H9 (cell line): ENCODE results near the genes ADAMTS20 and TMEM117.

GRCh38 chr12:42885761-42886179, 296.2 kb upstream of the PRICKLE1 start:
- PRO-cap = no peak

DNA sequence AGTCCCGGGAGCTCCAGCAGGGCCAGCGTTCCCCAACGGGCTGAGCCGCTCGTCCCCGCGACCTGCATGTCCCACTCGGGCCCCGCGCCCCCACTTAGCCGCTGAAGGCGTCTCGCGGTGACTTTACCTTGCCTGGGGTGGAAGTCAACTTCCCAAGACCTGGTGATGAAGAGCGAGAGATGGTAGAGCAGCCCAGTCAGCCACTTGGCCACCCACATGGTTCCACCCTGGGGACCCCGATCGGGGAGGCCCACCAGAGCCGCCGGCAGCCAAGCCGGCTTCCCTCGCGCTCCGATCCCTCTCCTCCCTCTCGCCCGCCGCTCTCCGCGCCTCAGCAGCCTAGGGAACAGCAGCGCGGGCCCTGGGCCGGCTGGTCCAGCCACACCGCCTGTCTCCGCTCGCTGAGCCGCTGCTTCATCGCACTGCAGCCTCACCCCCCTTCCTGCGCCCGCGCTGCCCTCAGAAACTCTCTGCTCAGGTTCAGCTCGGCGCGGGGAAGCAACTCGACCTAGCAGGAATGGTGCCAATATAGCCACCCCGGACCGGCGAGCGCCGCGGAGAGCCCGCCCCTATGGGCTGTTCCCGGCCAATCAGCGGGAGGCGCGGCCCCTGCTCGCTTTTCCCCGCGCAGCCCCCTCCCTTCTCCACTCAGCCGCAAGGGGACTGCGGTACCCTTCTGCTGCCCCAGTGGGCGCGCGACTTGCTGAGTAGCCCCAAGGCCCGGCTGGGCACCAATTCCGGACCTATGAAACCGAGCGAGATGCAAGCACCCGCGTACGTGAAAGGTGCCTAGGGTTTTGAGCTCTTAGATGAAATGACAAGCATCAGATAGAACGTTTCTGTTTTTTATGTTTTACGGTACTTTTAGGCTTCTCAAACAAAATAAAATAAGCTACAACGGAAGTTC, at the start of gene ADAMTS20:
ADAMTS20 (minus strand) TSS at position 500 of the 907 bp plus-strand sequence.
- PRO-cap = bidirectional peak, plus-strand start at position 684 of the sequence, minus-strand start at position 434 of the sequence

GRCh38 chr12:43805339-43805591, 852 bp downstream of the TWF1 start:
- PRO-cap = no peak

- PRO-cap = unidirectional peak, plus-strand start at chr12:43835768; unidirectional peak, plus-strand start at chr12:43835828; bidirectional peak, plus-strand start at chr12:43835968, minus-strand start at chr12:43836029; bidirectional peak, plus-strand start at chr12:43836510, minus-strand start at chr12:43836304; unidirectional peak, minus-strand start at chr12:43836584
These were observed at the start of gene TMEM117 for GRCh38 chr12:43835340-43836683. Gene TMEM117, plus strand, starts transcription at chr12:43836081.

DNA sequence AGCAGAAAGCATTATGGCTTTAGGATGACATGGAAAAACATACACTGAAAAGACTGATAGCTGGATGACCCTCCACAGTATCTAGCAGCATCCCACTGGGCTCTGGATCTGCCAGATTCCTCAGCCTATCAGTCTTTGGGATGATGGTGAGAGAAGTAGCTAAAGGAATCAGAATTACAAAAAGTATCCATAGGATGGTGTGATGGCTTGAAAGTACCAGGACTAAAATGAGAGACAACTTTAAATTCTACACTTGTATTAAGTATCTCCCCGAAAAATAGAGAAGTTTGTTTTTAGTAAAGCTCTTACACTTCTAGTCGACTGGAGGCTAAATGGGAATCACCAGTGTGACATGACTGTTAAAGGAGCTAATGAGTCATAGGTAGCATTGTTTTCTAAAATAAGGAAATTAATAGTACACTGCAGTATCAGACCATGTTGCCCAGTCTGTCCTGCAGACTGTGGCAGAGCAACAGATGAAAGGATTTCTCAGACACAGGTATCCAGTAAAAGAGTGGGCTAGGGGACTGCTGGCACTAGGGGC, 140.0 kb downstream of the TMEM117 start:
- PRO-cap = no peak

GRCh38 chr12:45219457-45220035, 3.7 kb downstream of the ANO6 start:
- PRO-cap = no peak

- PRO-cap = no peak
These were observed 57.9 kb downstream of the ANO6 start for GRCh38 chr12:45273666-45274313.

DNA sequence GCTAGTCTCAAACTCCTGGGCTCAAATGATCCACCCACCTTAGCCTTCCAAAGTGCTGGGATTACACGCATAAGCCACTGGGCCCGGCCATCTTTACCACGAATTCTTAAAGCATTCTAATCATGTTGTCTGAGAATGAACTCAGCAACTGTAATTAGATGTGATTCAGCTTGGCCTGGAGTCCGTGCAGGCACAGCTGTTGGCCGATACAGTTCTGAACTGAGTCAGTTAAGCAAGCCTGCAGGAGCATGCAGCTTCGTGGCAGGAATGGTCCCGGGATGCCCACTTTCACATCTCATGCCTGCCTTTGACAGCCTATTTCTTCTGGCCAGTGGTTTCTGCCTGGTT, 194.0 kb downstream of the ANO6 start:
- PRO-cap = no peak

DNA sequence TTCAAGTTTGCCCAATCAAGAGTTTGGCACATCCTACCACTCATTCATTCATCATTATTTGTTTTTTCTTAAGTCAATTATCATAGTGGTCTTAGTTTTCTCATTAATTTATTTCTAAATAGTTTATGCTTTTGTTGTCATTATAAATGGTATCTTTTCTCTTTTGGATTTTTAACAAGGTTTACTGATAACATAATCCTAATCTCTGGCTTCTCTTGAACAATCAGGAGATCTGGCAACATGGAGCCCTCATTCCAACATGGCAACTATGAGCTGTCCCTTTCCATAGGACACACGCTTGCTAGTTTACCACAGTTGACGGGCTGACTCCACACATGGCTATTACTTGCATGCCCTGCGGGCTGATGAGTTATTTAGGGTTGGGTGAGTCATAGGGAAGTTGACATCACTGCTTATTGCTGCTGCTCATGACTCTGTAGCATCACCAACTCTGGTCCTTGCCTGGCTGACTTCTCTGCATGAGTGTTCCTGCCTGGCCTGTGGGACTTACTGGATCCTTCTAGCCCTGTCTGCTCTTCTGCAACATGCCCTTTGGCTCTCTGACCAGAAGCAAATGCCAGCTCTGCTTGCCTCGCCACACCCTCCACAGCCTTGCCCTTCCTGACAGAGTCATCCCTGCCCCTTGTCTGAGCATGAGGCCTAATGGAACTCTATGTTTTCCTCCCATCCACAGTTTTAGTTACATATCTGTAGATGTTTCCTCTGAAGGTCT, 199.4 kb downstream of the ANO6 start:
- PRO-cap = no peak

DNA sequence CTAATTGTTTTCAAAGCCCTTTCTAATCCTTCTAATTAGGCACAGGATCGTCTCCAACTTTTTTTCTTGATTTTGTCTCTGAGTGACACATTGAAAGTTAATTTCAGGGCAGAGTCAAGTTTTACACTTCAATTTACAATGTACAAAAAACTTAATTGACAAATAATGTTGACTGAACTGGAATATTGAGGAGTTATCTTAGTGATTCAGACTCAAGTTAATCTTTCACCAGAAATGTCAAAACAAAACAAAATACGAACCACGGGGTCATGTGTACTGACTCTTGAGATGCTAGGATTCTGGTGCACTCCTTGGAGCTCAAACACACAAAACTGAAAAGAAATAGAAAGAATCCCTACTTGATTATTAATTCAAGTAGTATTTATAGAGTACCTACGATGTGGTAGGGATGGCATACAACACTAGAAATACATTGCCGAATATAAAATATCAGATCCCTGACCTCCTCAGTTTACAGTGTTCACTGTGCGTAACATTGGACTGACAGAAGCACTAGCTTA, 134.1 kb upstream of the SCAF11 start:
- PRO-cap = no peak

DNA sequence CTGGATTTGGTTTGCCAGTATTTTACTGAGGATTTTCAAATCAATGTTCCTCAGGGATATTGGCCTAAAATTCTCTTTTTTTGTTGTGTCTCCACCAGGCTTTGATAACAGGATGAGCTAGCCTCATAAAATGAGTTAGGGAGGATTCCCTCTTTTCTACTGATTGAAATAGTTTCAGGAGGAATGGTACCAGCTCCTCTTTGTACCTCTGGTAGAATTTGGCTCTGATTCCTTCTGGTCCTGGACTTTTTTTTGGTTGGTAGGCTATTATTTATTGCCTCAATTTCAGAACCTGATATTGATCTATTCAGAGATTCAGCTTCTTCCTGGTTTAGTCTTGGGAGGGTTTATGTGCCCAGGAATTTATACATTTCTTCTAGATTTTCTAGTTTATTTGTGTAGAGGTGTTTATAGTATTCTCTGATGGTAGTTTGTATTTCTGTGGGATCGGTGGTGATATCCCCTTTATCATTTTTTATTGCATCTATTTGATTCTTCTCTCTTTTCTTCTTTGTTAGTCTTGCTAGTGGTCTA, 76.5 kb downstream of the SLC38A1 start:
- PRO-cap = no peak

DNA sequence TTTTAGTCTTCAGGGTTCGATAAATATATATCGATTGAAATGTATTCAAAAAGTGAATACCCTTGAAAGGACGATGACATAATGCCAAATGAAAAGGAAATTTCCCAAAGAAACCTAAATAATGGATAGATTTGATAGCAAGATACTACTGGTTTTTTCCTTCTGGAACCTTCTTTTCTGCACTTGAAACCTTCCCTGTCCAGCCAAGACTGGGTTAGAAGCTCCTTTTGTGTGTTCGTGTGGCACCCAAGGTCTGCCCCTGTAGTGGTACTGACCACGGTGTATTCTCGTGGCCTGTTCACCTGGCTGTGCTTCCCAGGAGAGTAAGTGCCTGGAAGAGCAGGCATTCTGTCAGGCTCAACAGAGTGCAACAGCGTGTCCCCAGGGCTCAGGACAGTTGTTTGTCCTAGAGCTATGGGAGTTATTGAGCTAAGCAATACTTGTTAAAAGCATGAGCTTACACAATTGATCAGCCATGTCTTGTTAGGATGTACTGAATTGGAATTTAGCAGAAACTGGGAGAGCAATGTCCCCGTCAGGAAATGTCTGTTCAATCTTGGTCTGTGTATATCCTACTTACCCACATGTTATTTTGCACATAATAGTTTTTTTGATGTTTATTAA, 12.8 kb upstream of the SLC38A2 start:
- PRO-cap = no peak

GRCh38 chr12:46486365-46487098, 114.0 kb upstream of the SLC38A2 start:
- PRO-cap = no peak

- PRO-cap = no peak
These were observed 177.3 kb upstream of the SLC38A2 start for GRCh38 chr12:46549688-46550364.

GRCh38 chr12:46603093-46603469, 222.7 kb downstream of the SLC38A4 start:
- PRO-cap = no peak

DNA sequence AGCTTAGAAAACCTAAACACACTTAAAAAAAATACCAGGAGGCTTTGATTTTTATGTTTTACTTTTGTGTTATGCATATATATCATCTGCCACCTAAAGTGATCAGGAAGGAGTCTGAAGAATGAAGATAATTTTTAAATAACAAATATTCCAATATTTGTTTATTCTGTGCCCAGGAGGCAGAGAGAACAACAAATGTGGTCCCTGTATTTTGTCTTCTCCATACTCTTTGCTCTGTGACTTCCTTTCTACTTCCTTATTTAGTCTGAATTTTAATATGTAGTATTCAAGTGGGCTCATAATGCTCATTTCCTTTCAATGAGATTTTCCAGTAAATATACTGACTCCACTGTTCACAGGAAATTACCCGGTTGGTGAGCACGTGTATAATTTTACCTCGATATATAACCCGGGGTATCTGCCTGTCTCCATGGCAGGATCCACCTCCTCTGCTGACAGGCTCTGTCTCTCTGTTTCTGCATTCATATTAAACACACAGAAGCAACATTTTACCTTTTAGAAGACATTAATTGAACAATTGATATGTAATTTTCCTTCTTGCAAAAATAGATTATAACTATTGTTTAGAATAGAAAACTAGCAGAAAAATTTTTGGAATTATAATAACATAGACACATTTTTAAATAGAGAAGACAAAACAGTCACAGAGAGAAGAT, 166.0 kb downstream of the SLC38A4 start:
- PRO-cap = no peak

DNA sequence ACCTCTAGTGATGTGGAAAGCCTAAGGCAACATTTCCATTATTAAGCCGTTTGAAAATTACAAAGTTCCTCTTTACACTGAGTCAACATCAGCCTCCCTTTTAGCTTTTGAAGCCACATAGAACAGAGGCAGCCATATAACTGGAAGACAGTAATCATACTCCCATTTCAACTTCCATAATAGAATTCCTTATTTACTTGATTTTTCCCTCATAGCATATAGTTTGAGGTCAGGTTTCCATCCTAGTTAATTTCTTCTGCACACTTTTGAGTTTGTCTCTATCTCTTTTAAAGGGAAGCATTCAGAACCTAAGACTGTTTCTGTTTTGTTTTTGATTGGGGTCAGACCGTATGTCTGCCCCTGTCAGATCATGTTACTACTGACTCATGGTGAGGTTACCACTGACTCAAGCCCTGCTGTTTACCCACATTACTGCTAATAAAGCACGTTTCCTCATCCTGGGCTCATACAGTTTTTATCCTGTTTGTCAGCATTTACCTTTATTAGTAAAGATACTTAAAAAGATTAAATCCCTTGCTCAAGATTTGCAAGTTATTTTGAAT, 160.9 kb downstream of the SLC38A4 start:
- PRO-cap = no peak

GRCh38 chr12:46738171-46738998, 87.4 kb downstream of the SLC38A4 start:
- PRO-cap = no peak

DNA sequence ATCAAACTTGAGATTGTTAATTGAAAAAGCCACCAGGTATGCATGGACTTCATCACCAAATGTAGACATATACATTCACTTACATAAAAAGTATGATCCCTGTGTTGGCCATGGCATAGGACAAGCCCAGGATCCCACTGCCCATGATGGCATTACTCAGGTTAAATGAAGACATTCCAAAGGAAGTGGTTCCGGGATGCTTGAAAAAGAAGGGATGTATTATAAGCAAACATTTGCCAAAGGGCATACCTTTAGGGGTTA, 38.0 kb downstream of the SLC38A4 start:
- PRO-cap = no peak

- PRO-cap = no peak
These were observed 17.5 kb downstream of the SLC38A4 start for GRCh38 chr12:46808215-46808777.